Pericardium (tissue), 1 donor: ENCODE measurements around a stretch of chr20.

DNA sequence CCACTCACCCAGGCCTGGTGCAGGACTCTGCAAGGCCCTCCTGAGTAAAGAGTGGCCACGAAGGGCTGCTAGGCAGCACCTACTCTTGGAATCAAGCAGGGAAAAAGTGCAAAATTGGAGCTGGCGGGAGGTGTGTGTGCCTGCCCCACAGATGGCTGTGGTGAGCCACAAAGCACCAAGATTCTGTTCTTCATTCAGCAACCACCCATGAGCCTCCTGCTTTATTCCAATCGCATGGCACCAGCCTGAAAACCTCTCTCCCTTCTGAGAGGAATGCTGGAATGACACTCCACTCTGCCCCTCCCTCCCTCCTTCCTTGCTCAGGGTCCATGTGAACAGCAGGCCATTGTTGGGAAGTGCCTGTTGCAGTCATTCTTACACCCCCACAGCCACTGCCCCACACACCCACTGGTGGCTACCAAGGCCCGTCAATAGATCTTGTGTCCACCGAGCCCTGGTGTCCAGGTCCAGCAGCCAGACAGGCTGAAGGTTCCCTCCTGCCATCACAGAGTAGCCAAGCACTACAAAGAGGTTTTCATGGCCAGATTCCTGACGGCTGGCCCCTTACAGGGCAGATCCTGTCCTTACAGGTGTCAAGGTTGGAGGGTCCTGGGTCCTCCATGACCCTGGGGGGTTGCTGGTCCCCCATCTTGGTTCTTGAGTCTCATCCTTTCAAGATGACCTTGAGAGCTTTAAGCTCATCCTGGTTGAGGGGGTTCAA lies 6.5 kb downstream of the PDRG1 start:
- RRBS = no CpG with 5 or more reads among the region's 6 CpGs

- RRBS = 8% methylated on average over 4 of the region's 41 CpGs
Measured at GRCh38 chr20:31994812-31995413, 15.3 kb upstream of the CCM2L start.

GRCh38 chr20:32031346-32032011 lies 20.6 kb upstream of the HCK start:
- RRBS = 9% methylated on average over 6 of the region's 19 CpGs

GRCh38 chr20:32203636-32204527 lies 3.7 kb downstream of the PLAGL2 start:
- RRBS = no CpG with 5 or more reads among the region's 10 CpGs

GRCh38 chr20:32216277-32217324 lies 8.9 kb downstream of the POFUT1 start:
- RRBS = no CpG with 5 or more reads among the region's 17 CpGs

GRCh38 chr20:32364480-32365237 lies 6.5 kb downstream of the ASXL1 start:
- RRBS = no CpG with 5 or more reads among the region's 7 CpGs

DNA sequence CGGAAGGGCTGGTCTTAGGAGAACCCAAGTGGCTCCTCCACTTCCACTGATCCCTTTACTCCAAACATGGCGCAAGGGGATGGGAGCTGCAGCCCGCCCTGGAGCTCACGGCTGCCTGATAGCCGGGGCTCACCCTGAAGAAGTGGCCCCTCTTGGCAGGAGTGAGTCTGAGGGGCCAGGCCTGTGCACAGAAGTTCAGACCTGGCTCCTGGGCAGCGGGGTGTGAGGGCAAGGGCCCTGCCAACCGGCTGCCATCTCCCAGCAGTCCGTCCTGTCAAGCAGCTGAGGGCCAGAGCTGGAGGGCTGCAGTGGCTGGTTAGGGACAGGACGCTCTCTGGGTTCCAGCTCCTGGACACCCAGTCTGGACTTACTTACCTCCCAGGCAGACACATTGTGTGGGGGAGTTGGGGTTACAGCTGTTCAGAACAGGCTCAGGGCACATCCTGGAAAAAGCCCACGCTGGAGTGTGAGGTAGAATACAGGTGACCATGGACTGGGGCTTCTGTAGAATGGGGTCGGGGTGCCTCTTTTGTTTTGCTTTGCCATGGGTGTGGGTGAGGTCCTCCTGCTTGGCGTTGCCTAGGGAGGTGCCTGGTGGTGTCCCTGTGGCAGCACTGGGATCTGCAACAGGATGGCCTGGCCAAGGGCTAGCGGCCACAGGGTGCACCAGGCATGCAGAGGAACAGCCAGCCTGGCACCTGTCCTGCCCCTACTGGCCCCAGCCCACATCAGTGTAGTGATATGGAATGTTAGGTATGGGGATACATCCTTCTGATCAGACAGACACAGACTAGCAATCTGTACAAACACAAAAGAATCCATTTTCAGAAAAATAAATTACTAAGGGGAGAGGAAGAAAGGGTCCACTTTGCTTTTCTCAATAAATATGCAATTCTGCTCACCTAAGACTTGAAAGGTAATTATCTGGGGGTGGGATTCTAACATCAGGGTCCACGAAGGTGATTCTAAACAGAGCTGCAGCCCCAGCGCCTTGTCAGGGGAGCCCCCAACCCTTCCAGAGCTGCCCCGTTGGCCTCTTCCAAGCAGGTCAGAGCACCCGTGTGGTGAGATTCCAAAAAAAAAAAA lies 88.5 kb downstream of the ASXL1 start:
- RRBS = no CpG with 5 or more reads among the region's 17 CpGs

DNA sequence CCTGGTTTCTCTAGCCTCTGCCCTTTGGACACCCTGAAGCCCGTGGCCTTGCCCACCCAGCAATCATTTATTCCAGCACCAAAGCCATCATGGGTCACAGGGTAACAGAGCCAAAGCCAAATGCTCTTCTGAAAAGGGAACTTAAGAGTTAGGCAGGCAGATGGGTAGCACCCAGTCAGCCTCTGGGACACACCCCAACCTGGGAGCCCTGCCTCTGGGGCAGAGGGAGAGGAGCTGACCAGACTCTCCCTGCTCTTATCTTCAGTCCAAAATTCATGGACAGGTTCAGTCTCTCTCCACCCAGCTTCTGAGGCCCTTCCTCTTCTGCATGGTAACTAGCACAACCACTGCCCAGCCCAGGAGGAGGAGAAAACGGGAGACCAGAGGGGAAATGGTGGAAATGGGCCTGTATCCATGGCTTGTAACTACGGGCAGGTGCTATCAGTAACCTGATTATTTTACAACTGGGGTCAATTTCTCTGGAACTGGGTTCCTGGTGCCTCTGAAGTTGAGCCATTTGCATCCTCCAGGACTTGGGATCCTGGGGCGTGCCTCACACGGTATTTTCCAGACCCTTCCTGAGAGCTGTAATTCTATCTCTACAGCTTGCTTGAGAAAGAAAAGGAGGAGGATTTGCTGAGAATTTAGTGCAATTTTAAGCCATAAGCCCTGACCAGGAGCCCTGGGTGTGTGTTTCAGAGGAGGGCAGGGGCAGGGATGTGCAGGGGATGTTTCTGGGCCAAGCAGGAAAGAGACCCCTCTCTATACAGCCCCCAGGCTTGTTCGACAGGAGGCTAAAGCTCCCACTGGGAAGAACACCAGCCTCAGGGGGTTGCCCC lies 105.3 kb downstream of the NOL4L start:
- RRBS = no CpG with 5 or more reads among the region's 6 CpGs

DNA sequence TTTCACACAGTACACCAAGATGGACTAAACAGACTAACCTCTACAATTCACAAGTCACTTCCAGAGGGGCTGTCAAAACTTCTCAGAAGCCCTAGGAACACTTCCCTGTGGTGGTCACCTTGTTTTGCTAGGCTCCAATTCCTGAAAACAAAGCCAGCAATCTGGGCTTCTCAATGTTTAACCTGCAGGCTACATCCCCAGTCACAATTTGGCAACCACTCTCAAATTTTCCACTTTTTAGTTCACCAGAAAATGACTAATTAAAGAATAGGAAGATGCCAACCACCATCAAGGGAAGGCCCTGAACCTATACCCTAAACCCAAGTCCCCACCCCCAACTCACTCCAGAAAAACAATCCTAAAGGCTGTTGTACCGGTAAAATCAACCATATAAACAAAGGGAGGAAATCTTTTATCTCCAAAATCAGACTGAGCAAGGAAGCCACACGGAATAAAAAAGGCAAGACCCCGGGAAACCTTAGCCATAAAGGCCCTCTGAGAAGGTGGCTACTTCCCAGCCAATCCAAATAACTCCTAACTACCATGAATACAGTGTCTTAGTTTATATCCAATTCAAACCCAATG lies 34.4 kb upstream of the C20orf203 start:
- RRBS = 52% methylated on average over 3 of the region's 3 CpGs

GRCh38 chr20:32839455-32840040 lies 19.2 kb upstream of the EFCAB8 start:
- RRBS = no CpG with 5 or more reads among the region's 16 CpGs

DNA sequence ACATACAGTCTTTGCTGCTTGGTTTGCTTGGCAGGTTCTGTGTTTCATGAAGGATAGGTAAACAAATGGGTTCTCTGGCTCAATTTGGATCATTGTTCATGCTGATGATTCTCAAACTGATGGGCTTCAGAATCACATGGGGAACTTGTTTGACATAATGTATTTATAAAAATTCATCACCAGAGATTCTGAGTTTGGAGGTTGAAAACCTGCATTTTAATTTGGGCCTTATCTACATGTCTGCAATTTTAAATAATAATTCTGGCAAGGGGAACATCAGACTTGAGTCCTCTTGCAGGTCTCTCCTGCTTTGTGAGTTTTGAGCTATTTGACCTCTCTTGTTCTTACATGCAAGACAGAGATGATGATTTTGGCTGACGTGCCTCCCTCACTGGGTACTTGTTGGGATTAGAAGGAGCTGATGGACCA lies 6.9 kb upstream of the EFCAB8 start:
- RRBS = no CpG with 5 or more reads among the region's 1 CpG

GRCh38 chr20:32859037-32859414 lies 303 bp downstream of the EFCAB8 start:
- RRBS = no CpG with 5 or more reads among the region's 5 CpGs

GRCh38 chr20:32966980-32967518 lies 37.2 kb downstream of the SUN5 start:
- RRBS = no CpG with 5 or more reads among the region's 8 CpGs

DNA sequence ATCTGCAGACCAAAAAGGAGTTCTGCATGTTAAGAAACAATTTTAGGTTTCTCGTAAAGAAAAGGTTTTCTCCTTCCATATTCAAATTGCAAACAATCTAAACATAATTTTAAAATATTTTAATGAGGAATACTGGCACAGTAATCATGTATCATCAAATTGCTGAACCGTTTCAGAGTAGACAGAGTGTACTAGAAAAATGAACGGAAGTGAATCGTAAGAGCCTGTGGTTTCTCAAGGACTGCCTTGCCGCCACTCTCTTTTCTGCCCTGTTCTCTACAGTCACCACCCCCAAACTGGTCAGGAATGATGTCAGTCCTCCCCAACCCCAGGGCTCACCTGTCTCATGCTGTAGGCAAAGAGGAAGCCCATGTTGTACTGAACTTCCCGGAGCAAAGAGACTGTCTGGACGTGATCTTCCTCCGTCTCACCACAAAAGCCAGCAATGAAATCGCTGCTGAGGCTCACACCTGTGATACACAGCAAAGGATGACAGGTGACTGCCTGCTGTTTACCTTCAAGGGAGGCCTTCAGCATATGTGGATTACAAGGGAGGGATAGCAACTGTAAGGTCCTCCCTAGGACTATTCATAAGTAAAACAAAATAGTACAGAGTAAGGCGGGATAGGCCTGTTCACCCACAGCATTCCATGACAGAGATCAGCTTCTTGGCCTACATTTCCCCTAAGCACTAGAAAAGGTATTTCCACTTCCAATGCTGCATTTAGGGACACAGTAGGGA lies 31.0 kb downstream of the CDK5RAP1 start:
- RRBS = no CpG with 5 or more reads among the region's 10 CpGs

DNA sequence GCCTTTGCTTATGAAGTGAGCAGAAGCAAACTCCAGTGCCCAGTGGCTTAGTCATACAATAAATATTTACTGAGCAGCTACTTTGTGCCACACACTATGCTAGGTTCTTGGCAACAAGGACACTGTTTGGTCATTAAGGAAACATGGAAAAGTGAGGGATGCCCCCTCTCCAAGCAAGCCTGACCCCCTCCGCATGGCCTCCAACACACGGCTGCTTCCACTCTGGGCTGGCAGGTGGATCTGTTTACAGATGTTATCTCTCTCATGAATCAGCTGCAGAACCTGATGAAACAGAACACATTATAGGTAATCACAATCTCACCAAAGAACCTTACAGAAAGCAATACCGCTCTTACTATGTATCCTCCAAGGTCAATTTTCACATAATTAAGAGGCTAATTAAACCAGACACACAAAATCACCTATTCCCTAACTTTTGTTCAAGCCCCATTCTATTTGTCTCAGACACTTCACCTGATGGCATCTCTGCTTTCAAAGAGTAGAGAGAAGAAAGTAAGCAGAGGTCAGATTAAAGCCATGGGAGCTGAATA lies 27.3 kb downstream of the CDK5RAP1 start:
- RRBS = no CpG with 5 or more reads among the region's 3 CpGs

DNA sequence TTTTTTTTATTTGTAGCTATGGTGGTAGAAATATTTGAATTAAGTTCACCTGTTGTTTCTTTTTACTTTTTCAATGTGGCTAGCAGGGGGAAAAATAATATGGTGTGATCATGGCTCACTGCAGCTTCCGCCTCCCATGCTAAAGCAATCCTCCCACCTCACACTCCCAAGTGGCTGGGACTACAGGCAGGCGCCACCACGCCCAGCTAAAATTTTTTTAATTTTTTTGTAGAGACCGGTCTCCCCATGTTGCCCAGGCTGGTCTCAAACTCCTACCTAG lies 459 bp upstream of the CDK5RAP1 start:
- RRBS = no CpG with 5 or more reads among the region's 4 CpGs

- RRBS = 1% methylated on average over 24 of the region's 41 CpGs
Measured at GRCh38 chr20:33442905-33443476, 572 bp downstream of the SNTA1 start.

DNA sequence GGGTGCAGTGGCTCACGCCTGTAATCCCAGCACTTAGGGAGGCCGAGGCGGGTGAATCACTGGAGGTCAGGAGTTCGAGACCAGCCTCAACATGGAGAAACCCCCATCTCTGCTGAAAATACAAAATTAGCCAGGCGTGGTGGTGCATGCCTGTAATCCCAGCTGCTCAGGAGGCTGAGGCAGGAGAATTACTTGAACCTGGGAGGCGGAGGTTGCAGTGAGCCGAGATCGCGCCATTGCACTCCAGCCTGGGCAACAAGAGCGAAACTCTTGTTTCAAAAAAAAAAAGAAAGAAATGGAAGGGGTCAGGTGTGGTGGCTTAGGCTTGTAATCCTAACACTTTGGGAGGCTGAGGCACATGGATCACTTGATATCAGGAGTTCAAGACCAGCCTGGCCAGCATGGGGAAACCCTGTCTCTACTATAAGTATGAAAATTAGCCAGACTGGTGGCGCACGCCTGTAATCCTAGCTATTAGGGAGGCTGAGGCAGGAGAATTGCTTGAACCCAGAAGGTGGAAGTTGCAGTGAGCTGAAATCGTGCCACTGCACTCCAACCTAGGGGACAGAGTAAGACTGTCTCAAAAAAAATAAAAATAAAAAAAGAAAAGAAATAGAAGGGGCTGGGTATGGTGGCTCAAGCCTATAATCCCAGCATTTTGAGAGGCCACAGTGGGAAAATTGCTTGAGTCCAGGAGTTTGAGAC lies 15.8 kb downstream of the CBFA2T2 start:
- RRBS = no CpG with 5 or more reads among the region's 13 CpGs

DNA sequence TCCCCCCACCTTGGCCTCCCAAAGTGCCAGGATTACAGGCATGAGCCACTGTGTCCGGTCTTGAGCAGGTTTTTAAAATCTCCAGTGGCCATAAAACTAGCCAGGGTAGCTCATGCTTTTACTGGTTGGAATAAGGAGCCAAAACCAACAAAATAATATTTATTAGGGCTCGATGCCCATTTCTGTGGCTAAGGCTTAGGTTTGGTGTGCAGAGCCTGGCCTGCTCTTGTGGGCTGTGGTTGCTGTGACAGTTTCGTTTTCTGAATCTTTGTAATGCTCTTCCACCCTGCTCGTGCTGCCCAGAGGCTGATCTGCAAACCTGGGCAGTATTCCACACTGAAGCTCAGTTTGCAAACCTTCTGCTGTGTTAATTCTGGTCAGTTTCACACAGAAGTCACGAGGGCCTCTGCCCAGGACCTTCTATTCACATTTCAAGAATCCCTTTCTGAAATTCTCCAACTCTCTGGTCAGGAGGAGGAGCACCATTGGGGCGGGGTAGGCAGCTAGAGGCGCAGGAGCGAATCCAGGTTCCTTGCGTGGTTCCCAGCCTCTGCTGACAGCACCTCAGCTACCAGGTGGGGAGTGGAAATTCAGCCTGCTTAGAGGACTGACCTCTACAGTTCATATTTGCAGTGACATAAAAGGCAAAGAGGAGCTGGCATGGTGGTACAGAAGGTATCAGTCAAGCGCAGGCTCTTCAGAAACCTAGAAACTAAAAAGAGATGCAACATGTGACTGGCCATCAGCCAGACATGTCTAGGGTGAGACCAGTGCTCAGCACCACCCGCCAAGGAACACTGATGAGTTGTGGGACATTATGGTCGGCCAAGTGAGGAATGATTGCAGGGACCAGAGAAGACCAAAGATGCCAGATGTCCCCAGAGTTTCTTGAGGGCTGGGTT lies 14.4 kb upstream of the C20orf144 start:
- RRBS = no CpG with 5 or more reads among the region's 12 CpGs

DNA sequence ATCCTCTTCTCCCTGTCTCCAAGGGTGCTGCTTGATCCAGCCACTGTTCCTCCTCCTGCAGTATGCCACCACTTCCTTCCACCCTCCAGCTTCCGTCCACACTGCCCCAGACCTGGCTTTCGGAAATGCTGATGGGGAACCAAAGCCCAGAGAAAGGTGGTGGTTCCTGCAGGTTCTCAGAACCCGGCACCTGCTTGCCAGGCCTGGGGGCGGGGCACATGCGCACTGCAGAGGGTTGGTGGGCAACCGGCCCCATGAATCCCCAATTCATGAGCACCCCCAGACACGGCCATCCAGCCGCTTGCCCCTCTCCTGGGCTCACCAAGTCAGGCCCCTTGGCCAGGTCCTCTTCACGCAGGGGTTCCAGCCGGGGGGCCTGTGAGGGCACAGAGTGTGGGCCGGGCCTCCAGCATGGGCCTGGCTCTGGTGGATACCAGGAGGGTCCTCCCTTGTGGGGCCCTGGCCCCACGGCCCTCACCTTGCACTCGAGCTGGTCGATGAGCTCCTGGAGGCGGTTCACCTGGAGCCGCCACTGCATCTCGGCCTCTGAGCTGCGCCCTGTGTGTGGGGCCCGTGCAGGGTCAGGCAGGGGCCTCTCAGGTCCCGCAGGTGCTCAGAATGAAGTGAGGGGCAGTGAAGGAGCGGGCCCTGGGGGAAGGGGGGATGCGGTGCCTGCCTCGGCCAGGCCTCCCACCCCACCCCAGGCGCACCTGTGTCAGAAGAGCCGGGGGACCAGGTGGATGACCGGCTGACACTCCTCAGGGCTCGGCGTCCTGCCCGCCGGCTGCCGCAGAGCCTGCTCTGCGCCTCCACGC lies 2.7 kb upstream of the C20orf144 start:
- RRBS = 87% methylated on average over 8 of the region's 33 CpGs